NT2/D1 (cell line): Measurements from ENCODE around the gene RAB4B.

DNA sequence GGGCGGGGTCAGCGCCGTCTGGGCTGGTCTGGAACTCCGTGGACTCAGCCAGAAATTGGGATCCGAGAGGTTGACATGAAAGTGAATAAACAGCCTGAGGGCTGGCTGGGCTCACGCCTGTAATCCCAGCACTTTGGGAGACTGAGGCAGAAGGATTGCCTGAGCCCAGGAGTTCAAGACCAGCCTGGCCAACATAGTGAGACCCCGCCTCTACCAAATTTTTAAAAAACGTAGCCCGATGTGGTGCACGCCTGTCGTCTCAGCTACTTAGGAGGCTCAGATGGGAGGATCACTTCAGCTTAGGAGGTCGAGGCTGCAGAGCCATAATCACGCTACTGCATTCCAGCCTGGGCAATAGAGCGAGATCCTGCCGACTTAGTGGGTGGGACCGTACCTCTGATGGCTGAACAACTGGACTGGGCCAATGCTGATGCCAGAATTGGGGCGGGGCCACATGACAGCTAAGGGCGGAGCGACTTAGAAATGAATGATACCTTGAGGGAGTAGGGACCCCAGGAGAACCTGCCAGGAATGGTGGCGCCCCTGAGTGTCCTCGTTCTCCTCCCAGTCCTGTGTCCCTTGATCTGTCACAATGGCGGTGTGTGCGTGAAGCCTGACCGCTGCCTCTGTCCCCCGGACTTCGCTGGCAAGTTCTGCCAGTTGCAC lies 3.4 kb downstream of the LTBP4 start:
- RRBS, 2 experiments: 49 to 73% methylated on average over 2 of the region's 26 CpGs

DNA sequence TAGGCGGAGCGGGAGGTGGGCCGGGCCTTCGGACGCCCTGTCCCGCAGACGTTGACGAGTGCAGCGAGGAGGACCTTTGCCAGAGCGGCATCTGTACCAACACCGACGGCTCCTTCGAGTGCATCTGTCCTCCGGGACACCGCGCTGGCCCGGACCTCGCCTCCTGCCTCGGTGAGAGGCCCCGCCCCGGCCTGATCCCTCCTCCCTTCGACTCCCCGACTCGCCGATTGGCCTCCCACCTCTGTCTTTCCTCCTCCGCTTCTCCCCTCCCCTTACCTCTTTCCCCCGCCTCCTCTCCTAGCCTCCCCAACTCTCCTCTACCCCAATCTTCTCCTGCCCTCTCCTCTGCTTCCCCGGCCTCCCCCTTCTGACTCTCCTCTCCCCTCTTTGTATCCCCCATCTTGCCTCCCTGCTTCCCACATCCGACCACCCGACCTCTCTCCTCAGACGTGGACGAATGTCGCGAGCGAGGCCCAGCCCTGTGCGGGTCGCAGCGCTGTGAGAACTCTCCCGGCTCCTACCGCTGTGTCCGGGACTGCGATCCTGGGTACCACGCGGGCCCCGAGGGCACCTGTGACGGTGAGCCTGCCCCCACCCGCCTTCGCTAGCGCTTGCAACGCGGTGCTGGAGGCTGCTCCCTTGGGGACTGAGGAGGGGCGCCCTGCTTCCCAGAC lies 12.8 kb downstream of the LTBP4 start:
- RRBS, 2 experiments: under 1 to 1% methylated on average over 9 to 13 of the region's 52 CpGs

DNA sequence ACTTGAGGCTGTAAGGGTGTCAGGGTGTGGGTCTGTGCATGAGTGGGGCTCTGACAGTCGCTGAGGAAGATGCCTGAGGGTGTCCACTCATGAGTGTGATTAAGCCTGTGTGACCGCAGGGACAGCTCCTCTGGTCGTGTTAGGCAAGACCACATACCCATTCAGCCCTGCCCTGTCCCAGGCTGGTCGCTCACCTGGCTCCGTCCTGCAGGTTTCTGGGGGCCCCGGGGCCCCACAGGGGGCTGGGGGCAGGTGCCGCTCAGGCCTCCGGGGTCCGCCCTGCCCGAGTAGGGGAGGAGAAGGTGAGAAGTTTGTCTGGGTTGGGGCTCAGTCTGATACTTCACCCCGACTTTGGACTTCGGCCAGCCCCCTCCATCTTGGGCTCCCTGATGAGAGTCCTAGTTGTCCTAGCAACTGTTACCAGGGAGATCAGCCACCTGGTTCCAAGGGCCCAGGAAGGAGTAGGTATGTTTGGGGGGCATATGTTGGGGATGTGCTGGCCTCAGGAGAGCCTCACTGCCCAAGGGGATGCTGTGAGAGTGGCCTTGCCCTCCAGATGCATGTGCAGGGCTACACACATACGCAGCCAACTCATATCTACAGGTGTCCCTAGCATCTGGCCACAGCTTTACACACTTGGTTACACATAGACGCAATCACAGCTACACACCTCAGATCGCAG lies 3.6 kb downstream of the NUMBL start:
- RRBS, 2 experiments: 95 to 98% methylated on average over 3 of the region's 15 CpGs

- RRBS, 2 experiments: no CpG with 5 or more reads among the region's 24 CpGs
Observed at GRCh38 chr19:40688781-40690092, 1.2 kb downstream of the NUMBL start.

- RRBS, 2 experiments: no CpG with 5 or more reads among the region's 14 CpGs
Observed at GRCh38 chr19:40713789-40714493, 2.7 kb downstream of the COQ8B start.

DNA sequence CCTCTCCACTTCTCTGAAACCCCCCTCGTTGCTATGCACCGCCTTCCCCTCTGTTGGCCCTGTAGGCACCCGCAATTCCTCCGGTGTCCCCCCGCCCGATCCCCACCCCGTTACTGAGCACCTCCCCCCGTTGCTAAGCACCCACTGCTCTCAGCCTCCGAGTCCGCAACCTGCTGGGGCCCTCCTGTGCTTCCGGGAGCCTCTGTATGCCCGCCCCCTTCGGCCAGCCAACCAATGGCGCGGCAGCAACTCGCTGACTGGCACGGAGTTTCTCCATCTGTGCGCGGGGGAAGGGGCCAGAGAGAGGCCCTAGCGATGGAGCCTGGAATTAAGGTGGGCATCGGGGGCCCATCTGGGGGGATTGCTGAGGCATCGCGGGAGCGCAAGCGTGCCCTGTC lies 1.8 kb downstream of the COQ8B start:
- RRBS, 2 experiments: 3% methylated on average over 6 of the region's 25 CpGs; no CpG with 5 or more reads in 1 of the 2 experiments

GRCh38 chr19:40777004-40778131 lies 679 bp upstream of the RAB4B start:
- RRBS, 2 experiments: no CpG with 5 or more reads among the region's 35 CpGs

DNA sequence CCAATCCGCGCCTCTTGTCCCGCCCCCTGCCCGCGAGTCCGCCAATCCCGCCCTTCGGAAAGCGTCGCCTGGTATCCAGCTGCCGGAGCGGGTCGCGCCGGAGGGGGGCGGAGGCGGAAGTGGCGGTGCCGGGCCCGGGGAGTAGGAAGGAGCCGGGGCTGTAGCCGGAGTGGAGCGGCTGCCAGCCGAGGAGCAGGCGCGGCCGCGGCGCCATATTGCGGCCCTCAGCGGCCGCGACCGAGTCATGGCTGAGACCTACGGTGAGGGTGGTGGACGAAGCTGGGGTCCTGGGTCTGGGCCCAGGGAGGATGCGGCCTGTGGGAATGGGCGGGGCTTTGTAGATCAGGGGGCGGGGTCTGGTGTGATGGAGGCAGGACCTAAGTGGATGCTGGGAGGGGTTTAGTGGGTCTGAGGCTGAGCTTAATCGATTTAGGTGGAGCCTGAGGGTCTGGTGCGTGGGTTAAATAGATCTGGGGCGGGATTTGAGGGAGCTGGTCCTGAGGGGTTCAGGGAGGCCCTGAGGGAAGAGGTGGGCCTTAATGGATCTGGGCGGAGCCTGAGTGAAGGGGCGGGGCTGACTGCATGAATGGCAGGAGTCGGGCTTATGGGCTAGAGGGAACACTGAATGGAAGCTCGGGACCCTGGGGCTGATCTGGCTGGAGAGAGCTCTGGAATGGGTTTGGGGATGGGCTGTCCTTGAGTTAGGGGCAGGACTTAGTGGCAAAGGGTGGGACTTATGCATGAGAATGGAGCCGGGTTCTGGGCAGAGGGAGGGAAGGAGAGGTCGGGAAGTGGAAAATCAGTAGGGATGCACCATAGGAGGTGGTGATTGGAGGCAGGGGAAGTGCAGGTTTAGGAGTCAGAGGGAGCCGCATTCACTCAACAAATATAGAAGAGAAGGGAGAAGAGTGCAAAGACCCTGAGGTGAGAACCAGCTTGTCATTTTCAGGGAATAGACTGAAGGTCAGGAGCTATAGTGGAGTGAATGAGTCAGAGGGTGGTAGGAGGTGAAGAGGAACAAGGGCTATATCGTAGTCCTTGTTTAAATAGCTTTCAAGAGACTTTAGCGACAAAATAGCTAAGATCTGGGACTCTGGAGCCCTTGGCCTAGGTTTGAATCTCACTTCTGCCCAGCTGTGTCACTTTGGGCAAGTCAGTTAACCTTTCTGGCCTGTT lies at the start of gene RAB4B:
TSS of gene RAB4B (plus strand) at position 116 of the 1,176 bp plus-strand sequence.
- RRBS, 2 experiments: no CpG with 5 or more reads among the region's 51 CpGs

- RRBS, 2 experiments: no CpG with 5 or more reads among the region's 6 CpGs
Observed at GRCh38 chr19:40808093-40808769, 9.2 kb downstream of the EGLN2 start.

DNA sequence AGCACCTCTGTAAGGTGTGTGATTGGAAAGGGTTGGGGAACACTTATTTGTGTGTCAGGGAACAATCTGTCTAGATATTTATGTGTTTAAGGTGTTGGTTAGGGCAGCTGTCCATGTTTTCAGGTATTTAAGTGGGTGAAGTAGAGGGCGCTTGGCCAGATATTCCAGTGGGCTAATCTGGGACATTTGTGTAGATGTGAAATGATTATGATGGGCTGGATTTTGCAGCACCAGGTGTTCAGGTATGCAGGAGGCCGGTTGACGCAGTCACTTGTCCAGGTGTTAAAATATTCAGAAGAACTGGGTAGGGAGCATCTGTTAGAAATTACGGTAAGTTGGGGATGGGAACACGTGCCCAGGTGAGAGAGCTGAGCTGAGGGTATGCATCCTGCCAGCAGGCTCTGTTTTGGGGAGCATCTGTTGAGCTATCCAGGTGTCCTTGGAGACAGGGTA lies 2.6 kb downstream of the CYP2A6 start:
- RRBS, 2 experiments: no CpG with 5 or more reads among the region's 5 CpGs

- RRBS, 2 experiments: no CpG with 5 or more reads among the region's 3 CpGs
Observed at GRCh38 chr19:40864641-40864943, 14.3 kb upstream of the CYP2A6 start.

- RRBS, 2 experiments: no CpG with 5 or more reads among the region's 21 CpGs
Observed at GRCh38 chr19:41003586-41004493, 12.8 kb downstream of the CYP2B6 start.

- RRBS, 2 experiments: no CpG with 5 or more reads among the region's 14 CpGs
Observed at GRCh38 chr19:41207309-41207891, 11.6 kb upstream of the AXL start.

DNA sequence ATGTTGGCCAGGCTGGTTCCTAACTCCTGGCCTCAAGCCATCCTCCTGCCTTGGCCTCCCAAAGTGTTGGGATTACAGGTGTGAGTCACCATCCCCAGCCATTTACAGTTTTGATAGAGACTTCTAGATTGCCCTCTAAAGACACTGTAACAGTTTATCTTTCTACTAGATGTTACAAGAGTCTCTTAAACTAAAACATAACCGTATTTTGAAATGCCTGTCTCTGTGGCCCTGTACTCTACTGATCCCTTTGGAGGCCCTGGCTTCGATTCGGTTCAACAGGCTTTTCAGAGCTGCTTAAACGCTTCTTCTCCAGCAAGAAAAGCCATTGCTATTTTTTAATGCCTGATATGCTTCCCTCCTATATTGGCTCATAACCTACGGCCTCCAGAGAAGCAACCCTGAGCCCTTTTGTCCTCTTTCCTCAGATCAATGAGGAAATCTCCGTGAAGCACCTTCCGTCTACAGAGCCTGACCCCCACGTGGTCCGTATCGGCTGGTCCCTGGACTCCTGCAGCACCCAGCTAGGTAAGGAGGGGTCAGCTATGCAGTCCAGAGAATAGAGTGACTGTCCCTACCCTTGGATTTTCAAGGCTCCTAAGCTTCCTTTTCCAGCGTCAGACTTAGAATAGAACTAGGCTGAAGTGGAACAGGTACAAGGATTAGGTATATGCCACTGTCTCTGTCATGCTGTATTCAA lies 14.6 kb downstream of the HNRNPUL1 start:
- RRBS, 2 experiments: no CpG with 5 or more reads among the region's 11 CpGs

DNA sequence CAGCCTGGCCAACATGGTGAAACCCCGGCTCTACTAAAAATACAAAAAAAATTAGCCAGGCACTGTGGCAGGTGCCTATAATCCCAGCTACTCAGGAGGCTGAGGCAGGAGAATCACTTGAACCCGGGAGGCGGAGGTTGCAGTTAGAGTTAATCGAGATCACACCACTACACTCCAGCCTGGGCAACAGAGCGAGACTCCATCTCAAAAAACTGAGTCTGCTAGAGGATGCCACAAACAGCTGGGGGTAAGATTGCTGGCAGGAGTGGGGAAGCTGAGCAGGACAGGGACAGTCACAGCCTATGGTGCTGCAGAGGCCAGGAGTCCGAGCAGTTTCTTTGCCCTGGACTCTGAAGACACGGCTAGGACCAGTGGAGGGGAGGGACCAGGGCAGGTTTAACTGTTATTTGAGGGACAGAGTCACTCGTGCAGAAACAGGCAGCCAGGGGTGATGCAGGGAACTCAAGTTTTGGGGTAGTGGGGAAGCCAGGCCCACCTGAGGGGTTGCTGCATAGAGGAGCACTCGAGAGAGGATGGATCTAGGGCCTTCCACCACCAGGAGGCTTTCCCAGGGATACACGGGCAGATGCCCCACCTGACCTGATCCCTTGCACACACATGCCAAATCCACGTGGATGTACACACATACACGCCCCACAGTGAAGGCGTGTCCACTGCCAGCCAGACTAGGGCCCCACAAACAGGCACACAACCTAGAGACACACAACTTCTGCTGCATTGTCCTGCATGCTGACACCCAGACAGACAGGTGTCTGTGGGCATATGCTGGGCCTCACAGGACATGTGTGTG lies 8.5 kb downstream of the CCDC97 start:
- RRBS, 2 experiments: no CpG with 5 or more reads among the region's 13 CpGs

DNA sequence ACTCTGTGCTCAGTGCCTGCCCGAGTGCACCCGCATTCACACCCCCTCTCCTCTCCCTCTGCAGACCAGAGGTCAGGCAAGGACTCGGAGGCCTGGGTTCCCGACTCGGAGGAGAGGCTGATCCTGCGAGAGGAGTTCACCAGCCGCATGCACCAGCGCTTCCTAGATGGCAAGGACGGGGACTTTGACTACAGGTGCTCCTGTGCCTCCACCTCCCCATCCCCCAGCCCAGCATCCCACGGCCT lies 10.2 kb downstream of the CCDC97 start:
- RRBS, 2 experiments: no CpG with 5 or more reads among the region's 10 CpGs

- RRBS, 2 experiments: no CpG with 5 or more reads among the region's 13 CpGs
Observed at GRCh38 chr19:41321449-41322354, 11.7 kb downstream of the CCDC97 start.

DNA sequence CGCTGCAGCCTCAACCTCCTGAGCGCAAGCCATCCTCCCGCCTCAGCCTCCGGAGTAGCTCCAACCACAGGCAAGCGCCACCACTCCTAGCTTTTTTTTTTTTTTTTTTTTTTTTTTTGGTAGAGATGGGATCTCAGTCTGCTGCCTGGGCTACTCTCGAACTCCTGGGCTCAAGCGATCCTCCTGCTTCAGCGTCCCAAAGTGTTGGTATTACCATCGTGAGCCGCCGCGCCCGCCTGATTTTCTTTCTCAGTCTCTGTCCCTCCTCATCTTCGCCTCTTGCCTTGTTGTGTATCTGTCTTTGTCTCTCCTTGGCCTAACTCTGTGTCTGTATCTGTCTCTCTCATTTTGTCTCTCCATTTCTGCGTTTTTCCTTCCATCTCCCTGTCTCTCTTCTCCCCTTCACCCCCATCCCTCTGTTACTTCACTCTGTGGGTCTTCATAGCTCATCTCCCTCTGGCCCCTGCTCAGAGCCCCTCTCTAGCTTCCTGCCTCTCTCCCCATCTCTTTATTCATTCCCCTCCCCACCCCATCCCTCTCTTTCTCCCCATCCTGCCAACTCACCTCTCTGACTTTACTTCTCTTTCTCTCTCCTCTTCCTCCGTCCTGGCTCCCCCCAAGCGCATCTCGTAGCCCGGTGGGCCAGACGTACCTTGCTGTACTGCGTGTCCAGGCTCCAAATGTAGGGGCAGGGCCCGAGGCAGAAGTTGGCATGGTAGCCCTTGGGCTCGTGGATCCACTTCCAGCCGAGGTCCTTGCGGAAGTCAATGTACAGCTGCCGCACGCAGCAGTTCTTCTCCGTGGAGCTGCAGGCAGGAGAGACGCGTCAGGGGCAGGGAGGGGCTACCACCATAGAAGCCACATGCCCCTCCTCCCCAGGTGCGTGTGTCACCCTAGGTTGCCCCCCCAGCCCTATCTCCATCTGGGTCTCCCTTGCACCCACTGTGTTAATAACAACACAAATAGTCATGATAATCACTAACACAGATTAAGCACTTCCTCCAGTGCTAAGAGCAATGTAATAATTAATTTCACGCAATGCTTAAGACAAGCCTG lies 21.8 kb downstream of the CCDC97 start:
- RRBS, 2 experiments: no CpG with 5 or more reads among the region's 32 CpGs

GRCh38 chr19:41401431-41402042 lies 3.9 kb downstream of the BCKDHA start:
- RRBS, 2 experiments: no CpG with 5 or more reads among the region's 6 CpGs

- RRBS, 2 experiments: no CpG with 5 or more reads among the region's 24 CpGs
Observed at GRCh38 chr19:41431358-41432452, 4.5 kb upstream of the B3GNT8 start.